Neuron (in vitro differentiated cells): ENCODE data around the genes KIFBP and SRGN.

DNA sequence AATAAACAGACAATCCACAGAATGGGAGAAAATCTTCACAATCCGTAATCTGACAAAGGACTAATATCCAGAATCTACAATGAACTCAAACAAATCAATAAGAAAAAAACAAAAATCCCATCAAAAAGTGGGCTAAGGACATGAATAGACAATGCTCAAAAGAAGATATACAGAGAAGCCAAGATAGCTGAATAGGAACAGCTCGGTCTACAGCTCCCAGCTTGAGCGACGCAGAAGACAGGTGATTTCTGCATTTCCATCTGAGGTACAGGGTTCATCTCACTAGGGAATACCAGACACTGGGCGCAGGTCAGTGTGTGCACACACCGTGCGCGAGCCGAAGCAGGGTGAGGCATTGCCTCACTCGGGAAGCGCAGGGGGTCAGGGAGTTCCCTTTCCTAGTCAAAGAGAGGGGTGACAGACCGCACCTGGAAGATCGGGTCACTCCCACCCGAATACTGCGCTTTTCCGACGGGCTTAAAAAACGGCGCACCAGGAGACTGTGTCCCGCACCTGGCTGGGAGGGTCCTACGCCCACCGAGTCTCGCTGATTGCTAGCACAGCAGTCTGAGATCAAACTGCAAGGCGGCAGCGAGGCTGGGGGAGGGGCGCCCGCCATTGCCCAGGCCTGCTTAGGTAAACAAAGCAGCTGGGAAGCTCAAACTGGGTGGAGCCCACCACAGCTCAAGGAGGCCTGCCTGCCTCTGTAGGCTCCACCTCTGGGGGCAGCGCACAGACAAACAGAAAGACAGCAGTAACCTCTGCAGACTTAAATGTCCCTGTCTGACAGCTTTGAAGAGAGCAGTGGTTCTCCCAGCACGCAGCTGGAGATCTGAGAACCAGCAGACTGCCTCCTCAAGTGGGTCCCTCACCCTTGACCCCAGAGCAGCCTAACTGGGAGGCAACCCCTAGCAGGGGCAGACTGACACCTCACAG, 304.9 kb downstream of the LRRTM3 start:
- PRO-cap = unidirectional peak, plus-strand start at position 170 of the sequence; bidirectional peak, plus-strand start at position 716 of the sequence, minus-strand start at position 628 of the sequence

DNA sequence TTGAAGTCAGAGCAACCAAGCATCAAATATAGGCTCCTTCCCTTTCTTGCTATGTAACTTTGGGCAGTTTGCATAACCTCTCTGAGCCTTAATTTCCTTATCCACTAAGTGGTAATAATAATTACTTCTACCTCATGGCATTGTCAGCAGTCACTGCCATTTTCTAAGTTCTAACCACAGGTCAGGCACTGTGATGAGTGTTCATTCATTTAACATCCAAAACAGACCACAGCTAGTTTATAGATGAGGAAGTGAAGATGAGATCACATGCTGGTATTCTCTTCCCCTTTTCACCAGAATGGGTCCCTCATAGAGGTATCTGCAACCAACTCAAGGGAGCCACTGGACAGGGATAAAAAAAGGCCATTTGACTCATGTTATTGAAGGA, 65.1 kb downstream of the DNAJC12 start:
- PRO-cap = no peak

DNA sequence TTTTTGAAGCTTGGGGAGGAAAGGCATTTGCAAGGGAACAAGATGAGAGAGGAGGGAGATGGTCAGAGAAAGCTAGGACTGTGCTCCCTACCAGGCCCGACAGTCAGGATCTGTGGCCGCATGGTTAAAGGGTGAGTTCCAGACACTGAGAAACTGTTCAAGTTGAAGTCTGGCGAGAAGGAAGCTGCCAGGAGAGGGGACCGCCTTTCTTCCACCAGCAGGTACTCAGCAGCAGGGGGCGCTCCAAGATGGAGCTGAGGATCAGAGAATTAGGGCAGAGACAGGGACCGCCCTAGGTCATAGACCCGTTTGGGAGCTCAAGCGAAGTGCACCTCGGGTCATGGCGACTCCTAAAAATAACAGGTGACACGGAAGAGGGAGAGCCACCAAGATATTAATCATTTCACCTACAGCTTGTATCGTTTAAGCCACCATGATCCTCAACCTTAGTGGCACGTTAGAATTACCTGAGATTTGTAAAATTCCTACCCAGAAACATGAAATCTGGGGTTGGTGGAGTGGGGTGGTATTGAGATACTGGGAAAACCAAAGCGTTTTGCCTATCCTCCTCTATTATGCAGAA, 49.5 kb downstream of the DNAJC12 start:
- PRO-cap = no peak

DNA sequence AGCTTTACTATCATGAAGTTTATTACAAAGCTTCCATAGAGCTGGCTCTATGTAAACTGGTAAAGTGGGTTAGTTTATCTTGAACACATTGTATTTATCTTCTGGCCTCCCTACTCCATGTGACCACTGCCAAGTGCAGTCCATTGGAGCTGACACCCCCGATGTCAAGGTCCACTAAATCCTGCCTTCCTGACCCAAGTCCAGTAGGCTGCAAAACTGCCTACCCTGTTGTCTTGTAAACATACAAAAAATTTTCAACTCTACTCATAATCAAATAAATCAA, 10.2 kb downstream of the DNAJC12 start:
- PRO-cap = no peak

DNA sequence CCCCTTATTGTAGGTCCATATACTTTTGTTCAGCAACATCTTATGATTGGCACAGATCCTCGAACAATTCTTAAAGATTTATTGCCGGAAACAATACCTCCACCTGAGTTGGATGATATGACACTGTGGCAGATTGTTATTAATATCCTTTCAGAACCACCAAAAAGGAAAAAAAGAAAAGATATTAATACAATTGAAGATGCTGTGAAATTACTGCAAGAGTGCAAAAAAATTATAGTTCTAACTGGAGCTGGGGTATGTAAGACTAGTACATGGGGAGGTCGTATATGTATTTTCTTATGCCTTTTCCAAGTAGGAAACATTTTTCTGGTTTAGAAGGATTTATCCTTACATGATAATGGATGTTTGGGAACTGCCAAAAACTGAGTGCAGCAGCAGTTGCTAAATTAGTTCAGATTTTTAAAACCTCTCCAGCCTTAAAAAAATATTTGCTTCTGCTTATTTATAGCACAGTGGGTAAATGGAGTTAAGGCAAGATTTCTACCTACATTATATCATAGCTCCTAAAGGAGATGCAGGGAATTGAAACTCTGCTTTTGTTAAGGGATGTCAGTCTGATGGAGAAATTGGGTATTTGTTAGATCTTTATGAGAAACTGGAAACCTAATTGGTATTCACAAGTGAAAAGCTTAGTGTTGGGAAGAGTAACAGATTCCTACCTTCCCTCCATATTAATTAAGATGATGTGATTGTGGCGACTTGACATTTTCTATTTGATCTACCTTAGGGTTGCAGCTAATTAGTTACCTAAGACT, 4.6 kb downstream of the SIRT1 start:
- PRO-cap = no peak

- PRO-cap = no peak
Measured at GRCh38 chr10:67900687-67901279, 16.3 kb downstream of the SIRT1 start.

- PRO-cap = no peak
Measured at GRCh38 chr10:68005417-68006144, 69.5 kb downstream of the HERC4 start.

GRCh38 chr10:68070760-68071412, 4.2 kb downstream of the HERC4 start:
- PRO-cap = no peak

GRCh38 chr10:68109692-68110112, 414 bp downstream of the MYPN start:
- PRO-cap = no peak

DNA sequence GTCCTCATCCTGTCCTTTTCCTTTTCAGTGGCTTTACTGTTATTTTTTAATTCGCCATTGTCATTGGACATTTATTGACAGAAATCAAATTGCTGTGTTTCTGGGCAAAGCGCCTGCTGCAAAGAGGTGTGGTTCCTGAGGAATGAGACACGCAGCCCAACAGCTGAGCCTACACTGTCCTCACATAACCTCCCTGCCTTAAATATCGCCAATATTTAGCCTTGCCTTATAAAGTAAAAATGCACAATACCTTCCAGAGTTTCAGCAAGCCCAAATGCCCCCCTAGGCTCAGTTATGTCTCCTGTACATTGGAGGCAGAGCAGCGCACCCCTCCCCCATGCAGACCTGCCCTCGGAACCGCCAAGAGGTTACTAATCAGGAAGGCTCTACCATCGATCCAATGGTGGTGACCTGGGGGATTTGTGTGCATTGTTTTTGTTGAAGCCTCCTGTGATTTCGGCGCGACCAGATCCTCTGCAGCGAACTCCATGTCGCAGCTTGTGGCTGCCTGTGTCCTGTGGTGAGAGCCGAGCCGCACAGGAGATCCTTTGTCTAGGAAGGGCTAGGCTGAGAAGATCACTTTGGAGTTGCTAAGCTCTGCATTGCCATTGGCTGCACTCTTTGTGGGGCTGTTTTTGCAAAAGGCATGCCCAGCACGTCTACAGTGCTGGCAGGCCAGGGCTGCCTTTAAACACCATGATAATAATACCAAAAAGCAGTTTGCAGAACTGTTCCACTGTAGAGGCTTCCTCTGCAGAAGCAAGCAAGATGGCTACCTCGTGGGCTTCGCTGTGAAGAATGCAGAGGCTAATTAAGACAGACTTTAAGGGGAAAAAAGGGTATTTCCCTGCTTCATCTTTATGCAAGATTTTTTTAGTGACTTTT, 40.0 kb downstream of the TET1 start:
- PRO-cap = bidirectional peak, plus-strand start at position 551 of the sequence, minus-strand start at position 800 of the sequence

GRCh38 chr10:68949970-68950826, 5.8 kb upstream of the DDX21 start:
- PRO-cap = no peak

GRCh38 chr10:68983511-68983972, 5.1 kb upstream of the KIFBP start:
- PRO-cap = no peak

- PRO-cap = bidirectional peak, plus-strand start at chr10:68988816, minus-strand start at chr10:68988588; bidirectional peak, plus-strand start at chr10:68989082, minus-strand start at chr10:68988989; bidirectional peak, plus-strand start at chr10:68989289, minus-strand start at chr10:68989260
Measured at GRCh38 chr10:68988419-68989469, at the start of gene KIFBP. Gene KIFBP (plus strand): TSS chr10:68988803.

DNA sequence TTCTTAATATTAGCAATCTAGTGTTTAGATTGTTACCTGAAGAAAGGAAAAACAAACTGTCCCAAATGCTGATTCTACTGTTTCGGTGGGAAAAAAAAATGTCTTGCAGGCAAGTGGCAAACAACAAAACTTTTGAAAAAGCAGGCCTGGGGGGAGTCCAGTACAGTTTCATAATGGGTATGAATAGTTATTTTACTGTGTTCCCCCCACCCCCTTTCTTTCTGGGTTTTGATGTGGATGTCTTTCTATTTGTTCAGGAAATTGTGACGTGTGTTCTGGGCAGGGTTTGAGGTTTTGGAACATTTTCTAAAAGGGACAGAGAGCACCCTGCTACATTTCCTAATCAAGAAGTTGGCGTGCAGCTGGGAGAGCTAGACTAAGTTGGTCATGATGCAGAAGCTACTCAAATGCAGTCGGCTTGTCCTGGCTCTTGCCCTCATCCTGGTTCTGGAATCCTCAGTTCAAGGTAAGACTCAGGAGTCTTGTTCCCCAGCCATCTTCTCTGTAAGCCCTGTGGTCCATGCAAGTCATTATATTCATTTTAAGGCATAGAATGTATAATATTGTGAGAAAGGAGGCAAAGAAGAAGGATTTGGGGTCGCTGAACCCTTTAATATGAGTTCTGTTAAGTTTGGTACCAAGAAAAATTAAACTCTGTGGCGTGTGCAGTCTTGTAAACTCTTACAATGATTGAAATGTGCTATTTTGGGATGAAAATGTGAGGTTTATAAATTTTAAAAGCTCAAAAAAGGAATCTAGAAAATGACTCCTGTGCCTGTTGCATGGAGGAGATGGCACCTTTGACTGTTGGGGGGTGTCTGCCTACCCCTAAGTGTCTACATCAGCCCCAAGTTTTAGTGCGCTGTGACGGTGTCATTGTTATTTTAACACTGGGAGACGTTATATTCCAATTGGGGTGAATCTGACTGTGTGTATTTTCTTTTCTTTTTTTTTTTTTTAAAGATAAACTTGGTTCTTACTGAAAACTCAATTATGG, at the start of gene SRGN:
TSS of gene SRGN (plus strand) at position 333 of the 997 bp plus-strand sequence.
- PRO-cap = no peak

DNA sequence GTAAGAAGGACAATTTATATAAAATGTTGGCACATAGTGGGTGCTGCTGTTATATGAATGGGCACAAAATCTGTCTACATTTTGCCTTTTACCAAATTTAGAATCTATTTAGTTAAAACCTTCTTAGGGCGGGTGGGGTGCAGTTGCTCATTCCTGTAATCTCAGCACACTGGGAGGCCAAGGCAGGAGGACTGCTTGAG, 8.6 kb downstream of the SRGN start:
- PRO-cap = no peak

- PRO-cap = no peak
Measured at GRCh38 chr10:69101194-69101745, 13.4 kb downstream of the SRGN start.

DNA sequence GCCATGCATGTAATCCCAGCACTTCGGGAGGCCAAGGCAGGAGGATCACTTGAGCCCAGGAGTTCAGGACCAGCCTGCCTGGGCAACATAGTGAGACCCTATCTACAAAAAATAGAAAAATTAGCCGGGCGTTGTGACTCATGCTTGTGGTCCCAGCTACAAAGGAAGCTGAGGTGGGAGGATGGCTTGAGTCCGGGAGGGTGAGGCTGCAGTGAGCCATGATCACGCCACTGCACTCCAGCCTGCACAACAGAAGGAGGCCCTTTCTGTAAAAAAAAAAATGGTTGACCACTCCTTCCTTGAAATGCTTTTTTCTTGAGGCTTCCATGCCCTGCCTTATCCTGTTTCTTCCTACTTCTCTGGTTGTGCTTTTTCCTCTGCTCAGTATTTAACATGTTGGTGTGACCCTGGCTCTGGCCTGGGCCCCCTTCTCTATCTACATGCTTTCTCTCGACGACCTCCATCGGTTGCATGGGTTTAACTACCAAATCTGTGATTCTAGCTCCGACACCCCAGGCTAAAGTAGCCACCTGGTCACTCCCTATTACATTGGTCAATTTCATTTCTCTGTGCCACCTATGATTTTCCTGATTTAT, 14.0 kb downstream of the SRGN start:
- PRO-cap = no peak

DNA sequence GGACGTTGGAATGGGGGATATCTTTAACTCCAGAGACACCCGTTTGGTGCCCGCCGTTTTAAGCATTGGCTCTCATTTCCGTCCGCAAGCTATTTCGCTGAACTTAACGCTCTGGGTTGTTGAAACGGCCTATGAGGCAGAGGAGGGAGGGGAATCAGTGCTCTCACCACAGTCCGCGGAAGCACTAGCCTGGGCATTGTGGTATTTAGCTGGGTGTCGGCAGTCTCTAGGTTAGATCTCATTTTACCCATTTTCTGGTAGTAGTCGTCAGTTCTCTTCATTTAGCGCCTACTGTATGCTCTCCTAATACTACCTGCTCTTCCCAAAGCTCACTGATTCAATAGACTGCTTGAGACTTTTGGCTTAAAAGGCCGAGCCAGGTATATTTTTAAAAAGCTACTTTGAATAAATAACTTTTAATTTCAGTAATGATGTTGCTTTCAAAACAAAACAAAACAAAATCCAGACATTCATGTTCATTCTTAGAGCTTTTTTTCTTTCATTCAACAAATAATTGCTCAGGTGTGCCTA, 922 bp downstream of the VPS26A start:
- PRO-cap = bidirectional peak, plus-strand start at position 157 of the sequence, minus-strand start at position 96 of the sequence

- PRO-cap = no peak
Measured at GRCh38 chr10:69315523-69316109, 3.0 kb upstream of the HK1 start.

GRCh38 chr10:69334128-69334821, 15.6 kb downstream of the HK1 start:
- PRO-cap = no peak